GM23248 (cell line): ENCODE measurements around the gene OR13C2.

DNA sequence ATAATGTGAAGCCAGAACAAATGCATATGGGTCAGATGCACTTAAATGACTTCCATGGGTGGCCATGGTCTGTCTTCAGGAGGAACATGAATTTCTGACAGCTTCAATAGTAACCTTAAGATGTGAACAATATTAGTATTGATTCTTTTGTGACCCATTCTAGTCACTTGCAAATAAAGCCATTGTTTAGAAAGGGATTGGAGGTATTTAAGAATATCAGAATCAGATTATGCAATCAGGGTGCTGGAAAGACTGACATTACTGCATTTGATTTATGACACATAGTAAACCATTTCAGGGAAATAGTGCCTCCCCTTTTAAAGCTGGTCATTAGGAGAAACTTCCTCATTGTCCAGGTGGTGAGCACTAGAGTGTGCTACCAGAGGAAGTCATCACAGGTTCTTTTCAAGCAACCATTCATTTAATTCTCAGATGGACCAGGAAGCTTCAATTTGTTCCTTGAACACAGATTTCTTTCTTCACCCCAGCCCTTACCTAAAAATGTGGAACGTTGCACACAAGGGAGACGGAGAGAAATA lies 32.1 kb downstream of the GRIN3A start:
- RAMPAGE, long total RNA = no peak

- RAMPAGE, long total RNA = no peak
Measured at GRCh38 chr9:104117940-104118504, 23.9 kb downstream of the SMC2 start.

DNA sequence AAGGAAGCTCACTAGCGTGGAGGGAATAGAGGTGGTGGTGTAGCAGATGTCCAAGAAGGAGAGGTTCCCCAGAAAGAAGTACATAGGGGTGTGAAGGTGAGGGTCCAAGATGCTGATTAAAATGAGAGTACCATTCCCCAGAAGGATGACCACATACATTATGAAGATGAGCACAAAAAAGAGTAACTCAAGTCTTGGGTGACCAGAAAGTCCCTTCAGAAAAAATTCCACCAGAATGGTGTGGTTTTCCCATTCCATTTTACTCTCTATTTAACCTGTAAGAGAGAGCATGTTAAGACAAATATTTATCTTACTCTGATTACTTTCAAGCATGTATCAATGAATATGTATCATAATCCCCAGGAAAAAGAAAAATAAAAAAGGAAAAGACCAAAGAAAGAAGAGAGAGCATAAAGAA lies at the start of gene OR13C2:
Gene OR13C2, minus strand, starts transcription at position 258 of the 418 bp plus-strand sequence.
- RAMPAGE, long total RNA = no peak

GRCh38 chr9:104818477-104818905 lies 54.6 kb downstream of the NIPSNAP3B start:
- RAMPAGE, long total RNA = no peak

DNA sequence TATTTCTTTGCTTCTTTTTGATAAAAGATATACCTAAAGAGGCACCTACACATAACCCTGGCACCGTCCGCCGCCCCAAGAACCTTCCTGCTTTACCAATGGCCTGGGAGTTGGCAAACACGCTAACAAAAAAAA lies 1.8 kb downstream of the ABCA1 start:
- RAMPAGE, long total RNA = no peak

DNA sequence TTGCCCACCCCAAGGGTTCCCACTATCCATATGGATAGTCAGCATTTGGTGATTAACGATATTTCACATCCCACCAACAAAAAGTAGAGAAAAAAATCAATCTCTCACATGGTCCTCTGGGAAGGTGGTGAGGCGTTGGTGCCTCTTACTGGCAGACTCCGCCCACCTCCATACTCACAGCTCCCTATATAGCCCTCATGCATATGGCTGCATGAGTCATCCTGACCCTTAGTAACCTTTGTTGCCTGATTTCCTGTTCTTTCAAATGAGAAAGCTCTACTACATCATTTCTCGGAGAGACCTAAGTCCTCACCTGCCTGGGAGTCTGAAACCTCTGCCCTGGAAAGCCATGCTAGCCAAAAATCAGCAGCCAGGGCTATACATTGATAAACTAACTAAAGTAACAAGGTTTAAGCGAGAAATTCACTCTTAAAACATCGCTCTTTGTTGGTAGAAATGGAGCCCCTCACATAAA lies 33.3 kb upstream of the ABCA1 start:
- RAMPAGE, long total RNA = no peak

GRCh38 chr9:104990817-104991626 lies 63.1 kb upstream of the ABCA1 start:
- RAMPAGE, long total RNA = no peak

GRCh38 chr9:106621288-106621878 lies 241.6 kb upstream of the ZNF462 start:
- RAMPAGE, long total RNA = no peak

DNA sequence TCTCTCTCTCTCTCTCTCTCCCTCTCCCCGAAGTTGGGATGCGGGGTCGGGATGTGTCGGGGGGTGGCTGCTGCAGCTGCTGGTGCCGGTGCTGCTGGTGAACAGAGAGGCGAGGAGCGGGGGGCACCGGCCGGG lies 992 bp downstream of the ZNF462 start:
- RAMPAGE, long total RNA = no peak

- RAMPAGE, long total RNA = no peak
Measured at GRCh38 chr9:107142839-107143378, 140.2 kb upstream of the RAD23B start.

DNA sequence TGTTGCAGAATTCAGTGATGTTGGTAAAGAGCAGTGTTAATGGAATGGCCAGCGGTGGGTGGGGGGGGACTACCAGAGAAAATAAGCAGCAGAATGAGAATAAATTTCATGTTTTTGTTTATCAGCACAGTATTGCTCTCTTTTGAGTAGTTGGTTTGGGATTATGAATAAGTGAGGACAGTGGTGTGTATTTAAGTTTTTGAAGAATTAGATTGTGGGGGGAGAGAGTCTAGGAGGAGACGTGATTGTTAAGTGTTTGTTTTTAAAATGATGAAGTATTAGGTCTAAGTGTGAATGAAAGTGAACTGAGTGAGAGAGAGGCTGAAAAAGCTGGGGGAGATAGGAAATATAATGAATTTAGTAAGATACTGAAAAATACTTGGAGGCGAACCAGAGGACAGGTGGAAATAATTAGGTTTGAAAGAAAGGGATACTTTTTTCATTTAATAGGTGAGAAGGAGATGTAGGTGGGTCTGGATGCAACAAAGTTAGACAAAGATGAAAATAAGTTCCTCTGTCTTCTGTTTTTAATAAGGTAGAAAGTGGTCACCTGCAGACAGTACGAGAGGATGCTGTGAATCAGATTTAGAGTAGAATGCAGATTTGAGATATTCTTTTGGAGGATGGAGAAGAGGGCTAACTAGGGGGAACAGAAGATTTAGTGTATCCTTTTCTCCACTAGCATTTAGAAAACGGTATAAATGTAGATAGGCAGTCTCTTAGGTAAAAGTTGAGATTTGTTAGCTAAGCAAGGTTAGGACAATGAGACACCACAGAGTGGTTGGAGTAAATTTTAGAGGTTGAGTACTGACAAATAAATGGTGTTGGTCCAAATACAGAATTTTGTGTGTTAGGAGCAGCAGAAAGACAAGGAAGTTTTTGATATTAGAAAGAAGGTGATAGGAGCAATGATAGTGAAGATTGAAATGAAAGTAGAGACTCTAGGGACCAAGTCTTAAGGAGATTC lies 12.2 kb downstream of the RAD23B start:
- RAMPAGE, long total RNA = no peak

- RAMPAGE, long total RNA = no peak
Measured at GRCh38 chr9:107321817-107322407, 38.8 kb downstream of the RAD23B start.

DNA sequence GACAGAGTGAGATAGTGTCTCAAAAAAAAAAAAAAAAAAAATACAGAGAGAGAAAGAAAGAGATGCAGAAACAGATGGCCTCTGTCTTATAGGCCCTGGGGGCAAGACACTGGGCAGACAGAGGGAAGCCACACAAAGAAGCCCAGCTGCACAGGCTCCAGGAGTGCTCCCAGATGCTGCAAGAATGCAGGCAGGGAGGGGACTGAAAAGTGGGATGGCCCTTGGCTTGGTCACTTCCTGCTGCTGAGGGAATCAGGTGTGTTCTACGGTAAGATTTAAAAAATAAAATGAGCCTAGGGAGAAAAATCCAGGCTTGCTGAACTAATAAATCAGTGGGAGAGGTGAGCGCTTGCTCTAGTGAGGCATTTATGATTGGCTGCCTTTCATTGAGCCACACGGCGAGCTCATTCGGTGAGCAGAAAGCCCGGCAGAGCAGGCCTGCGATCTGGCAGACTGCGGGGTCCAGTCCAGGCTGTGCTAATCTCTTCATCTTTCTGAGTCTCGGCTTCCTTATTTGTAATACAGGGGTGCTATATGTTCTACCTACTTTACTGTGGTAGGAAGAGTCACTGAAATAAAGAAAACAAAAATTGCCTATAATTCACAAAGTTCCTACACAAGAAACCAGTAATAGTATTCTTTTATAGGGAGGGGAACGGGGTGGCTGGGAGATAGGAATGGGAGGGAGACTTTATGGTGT lies 80.6 kb downstream of the RAD23B start:
- RAMPAGE, long total RNA = no peak

GRCh38 chr9:107491368-107492082 lies 2.0 kb upstream of the KLF4 start:
- RAMPAGE, long total RNA = no peak

DNA sequence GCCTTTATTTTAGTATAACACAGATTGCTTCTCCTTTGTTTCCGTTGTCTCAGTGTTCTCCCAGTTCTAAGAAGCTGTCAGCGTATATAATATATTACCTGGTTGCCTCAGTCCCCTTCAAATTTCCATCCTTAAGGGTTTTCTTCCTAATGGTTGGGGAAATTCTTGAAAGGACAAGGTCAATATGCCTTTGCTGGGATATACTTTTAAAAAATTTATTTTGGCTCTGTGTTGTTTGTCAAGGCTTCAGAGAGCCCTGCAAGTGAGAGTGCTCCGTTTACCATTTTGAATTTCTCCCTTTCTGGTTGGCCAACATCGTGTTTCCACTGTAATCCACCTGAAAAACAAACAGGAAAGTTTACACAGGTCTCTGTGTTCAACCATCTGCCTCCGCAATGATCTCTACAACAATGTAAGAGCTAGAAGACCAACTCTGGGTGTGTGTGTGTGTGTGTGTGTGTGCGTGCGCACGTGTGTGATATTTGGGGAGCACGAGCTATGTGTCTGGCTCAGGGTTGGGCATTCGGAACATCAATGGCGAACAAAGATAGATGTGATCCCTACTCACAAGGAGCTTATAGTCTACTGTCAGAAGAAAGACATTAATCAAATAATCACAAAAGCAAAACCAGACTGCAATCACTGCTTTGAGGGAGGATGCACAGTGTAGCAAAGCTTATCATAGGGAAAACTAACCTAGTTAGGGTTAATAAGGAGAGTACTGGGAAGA lies 19.7 kb upstream of the KLF4 start:
- RAMPAGE, long total RNA = no peak

DNA sequence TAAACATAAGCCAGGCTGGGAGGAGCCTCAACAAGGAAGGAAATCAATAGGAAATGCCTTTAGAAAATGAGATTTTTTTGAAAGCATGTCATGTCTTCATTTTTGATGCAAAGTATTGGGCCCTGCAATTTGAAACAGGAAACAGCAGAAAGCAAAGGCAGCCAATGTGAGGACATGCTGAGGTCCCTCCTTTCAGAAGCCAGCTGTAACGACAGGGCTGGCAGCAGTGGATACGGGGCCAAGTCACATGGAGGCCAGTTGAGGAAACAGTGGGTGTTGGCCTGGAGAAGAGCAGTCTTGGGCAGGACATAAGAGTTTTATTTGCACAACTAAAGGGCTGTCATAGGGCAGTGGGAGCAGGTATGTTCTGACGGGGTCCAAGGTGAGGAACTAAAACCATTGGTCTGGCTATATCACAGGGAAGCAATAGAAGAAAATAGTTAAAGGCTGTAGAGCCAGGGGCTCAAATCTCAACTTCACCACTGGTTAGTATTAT lies 155.5 kb upstream of the KLF4 start:
- RAMPAGE, long total RNA = no peak

DNA sequence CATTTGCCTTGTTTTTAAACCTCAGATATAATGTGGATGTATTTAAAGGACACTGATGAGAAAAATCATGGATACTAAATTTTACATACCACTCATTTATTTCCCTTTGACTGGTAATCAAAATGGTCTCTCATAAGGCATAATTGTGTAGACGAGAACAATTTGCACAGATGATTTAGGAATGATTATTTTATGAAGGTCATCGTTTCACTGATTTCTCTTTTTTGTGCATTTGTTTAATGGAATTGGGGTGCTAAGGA lies 633.9 kb downstream of the ACTL7B start:
- RAMPAGE, long total RNA = no peak

- RAMPAGE, long total RNA = no peak
Measured at GRCh38 chr9:108444486-108445017, 411.2 kb downstream of the ACTL7B start.

DNA sequence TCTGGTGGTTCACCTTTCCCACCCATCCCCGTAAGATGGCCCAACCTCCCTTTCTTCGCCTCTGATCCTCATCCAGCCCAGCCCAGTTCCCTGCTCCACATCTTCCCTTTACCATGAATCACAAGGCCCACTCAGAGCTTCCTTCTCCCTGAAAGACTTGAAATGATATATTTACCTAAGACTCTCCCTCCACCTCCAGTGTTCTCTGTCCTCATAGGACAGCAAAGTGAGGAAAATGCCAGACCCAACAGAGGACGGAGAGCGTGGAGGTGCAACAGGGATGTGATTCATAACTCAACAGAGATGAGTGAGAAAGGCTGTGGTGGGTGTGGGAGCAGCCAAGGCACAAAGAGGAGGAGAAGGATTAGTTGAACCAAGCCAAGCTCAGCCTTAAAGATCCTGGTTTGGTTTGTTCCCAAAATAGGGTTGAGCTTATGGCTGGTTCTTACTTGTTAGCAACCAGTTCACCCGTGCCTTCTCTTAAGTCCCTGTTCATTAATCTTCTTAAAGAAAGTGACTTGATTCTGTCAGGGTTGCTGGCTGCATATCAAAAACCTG lies 183.2 kb downstream of the ACTL7B start:
- RAMPAGE, long total RNA = no peak

- RAMPAGE, long total RNA = no peak
Measured at GRCh38 chr9:108755496-108755986, 100.2 kb downstream of the ACTL7B start.